SK-MEL-5 (cell line): ENCODE measurements around a stretch of chr6.

DNA sequence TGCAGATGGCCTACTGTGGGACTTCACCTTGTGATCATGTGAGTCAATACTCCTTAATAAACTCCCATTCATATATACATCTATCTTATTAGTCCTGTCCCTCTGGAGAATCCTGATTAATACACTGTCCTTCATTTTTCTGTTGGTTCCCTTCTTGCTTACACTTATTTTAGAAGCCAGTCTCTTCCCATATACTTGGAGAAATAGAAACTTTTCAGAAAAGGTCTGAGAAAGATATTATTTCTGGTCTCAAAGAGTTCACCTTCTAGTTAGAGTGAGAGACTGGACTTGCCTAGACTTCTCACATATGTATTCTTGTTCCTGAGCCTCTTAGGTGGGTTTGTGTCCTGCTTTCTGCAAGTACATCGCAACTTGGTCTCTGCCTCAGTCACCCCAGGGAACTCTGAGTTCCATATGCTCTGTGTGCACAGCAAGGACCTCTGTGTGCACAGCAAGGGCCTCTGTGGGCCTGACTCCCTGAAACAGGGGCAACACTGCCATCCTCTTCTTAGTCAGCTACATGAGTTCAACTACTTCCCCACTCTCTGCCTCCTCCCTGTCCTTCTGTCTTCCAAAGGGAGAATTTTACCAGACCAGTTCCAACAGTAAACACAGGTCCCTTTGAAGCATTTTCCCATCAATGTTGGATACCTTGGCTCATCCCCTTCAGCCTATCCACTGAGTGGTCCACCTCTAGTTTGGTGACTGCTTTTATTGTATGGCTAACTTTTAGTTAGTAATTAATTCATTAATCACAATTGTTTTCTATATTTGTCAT, 256.6 kb downstream of the ADGB start:
RAMPAGE:
- cytosol, long total RNA = no peak
- long total RNA = no peak
- nucleus, long total RNA = no peak

DNA sequence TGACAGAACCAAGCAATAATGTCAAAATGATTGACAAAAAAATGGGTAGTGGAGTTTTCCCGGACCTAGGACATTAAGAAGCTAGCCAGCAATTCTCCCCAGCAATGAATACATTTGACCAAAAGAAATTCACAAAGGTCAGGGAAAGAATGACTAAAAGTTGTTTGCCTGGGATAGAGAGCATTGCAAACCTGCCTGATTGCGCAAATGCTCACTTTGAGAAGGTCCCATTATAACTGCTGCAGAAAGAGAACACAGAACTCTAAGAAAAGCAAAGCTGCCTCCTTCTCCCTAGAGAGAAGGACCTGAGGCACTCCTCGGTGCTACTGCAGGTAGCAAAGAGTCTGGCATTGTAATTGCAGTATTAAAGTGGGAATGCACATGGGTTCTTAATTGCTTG, 288.9 kb downstream of the ADGB start:
RAMPAGE:
- cytosol, long total RNA = no peak
- long total RNA = no peak
- nucleus, long total RNA = no peak

DNA sequence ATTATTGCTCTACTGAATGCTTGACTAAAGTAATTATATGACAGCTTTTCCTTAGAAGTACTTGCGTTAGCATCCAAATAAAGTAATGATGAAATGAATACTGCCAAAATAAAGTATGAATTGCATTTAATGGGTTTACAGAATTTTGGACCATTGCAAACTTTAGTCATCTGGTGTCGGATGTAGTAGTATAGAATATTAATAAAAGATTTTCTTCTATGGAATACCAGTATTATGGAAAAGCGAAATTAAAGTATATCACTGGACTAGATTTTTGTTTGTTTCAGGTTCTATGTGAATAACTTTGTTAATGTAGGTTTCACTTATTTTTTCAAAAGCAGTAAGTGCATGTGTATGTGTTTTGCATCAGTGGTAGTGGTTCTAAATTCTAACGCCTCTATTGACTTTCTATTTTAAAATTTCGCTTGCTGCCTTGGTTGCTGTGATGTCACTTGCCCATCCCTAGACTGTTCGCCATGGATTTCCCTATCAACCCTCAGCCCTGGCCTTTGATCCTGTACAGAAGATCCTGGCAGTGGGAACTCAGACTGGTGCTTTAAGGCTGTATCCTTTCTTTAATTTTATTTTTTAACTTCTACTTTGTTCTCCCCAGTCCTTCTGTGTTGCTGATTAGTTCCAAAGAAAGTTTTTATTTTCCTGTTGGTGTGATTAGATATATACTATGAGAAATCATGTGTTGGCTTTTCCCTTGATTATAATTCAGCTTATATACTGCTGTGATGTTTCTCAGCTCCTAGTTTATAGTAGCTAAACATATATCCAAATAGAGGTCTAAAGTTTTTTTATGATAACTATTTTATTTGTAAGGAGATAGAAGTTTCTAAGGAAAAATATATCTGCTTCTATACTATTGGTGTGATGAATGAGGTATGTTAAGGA, 1.5 kb downstream of the STXBP5 start:
RAMPAGE:
- cytosol, long total RNA = no peak
- long total RNA = no peak
- nucleus, long total RNA = no peak

DNA sequence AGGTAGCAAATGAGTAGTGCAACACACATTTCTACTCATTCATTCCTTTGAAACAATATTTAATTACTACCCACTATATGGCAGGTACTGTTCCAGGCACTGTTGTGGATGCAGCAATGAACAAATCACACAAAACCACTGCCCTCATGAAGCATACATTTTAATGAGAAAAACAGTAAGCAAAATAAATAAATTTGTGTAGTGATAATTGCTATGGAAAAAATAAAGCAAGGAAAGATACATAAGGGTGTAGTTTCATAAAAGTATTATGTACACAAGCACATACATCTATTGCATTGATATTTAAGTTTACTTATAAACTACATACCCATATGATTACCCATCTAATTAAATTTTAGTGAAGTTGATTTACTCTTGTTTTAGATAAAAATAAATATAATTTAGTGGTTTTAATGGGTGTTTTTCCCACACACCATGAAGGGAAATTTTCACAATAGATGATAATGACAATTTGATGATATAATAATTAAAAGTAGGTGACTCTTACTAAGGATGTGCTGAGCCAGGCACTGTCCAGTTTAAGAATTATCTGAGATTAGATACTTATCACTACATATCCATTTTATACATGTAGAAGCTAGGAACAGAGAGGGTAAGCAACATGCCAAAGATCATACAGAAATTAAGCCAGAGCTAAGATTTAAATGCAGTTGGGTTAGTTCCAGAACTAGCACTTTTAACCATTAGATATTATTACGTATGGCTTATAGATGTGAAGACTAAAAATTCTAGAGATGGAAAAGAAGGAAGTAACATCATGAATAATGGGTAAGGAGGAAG, 104.4 kb downstream of the STXBP5 start:
RAMPAGE:
- cytosol, long total RNA = no peak
- long total RNA = no peak
- nucleus, long total RNA = no peak

DNA sequence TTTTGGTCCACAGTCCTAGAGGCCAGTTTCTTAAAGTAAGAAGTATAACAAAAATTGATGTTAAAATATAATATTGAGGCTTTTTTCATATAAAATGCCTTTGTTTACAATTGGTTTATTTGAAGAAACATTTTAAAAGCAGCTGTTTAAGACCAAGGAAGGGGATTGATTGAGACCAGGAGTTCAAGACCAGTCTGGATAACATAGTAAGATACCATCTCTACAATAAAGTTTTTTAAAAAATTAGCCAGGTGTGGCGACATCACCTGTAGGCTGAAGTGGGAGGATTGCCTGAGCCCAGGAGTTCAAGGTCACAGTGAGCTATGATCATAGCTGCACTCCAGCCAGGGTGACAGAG, 117.0 kb downstream of the STXBP5 start:
RAMPAGE:
- cytosol, long total RNA = no peak
- long total RNA = no peak
- nucleus, long total RNA = no peak

DNA sequence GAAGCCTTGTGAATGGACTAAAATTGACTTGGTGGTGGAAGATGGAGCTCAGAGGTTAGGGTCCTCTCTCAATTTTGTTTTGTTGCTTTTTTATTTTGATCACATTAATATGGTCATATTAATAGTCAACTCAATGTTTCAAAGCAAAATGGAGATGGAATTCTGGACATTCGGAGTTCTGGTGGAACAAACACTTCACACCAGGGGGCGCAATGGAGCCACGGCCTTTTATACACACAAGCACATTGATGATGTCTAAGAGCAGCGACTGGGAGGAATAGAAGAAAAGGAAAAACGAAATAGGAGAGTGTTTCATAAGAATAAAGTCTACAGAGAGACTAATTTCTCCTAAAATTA, 197.8 kb upstream of the SASH1 start:
RAMPAGE:
- cytosol, long total RNA = no peak
- long total RNA = no peak
- nucleus, long total RNA = no peak

DNA sequence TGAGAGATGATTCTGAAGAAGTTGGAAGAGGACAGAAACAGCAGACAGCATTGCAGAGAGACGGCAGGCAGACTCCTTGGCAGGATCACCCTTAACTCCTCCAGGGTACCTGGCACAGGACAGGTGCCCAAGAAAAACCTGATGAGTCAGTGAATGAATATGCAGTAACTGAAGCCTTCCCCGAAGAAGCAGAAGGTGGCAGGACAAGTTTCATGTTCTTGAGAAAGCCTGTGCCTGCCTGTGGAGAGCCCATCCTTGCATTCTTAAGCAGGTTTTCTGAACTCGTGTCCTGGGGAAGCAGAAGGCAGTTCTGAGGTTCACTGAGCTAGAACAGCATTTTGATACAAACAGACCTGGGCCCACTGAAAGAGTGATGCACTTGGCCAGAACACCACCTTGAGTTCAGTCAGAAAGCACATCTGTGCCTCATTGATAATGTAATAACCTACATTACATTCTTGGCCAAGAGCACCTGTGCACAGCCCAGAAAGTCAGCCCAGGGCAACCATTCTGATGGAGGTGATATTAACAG, 79.5 kb upstream of the SASH1 start:
RAMPAGE:
- cytosol, long total RNA = no peak
- long total RNA = no peak
- nucleus, long total RNA = no peak

RAMPAGE:
- cytosol, long total RNA = no peak
- long total RNA = no peak
- nucleus, long total RNA = no peak
Observed at GRCh38 chr6:148509392-148510497, 167.1 kb downstream of the SASH1 start.

GRCh38 chr6:148548266-148548827, 198.5 kb upstream of the UST start:
RAMPAGE:
- cytosol, long total RNA = no peak
- long total RNA = no peak
- nucleus, long total RNA = no peak

DNA sequence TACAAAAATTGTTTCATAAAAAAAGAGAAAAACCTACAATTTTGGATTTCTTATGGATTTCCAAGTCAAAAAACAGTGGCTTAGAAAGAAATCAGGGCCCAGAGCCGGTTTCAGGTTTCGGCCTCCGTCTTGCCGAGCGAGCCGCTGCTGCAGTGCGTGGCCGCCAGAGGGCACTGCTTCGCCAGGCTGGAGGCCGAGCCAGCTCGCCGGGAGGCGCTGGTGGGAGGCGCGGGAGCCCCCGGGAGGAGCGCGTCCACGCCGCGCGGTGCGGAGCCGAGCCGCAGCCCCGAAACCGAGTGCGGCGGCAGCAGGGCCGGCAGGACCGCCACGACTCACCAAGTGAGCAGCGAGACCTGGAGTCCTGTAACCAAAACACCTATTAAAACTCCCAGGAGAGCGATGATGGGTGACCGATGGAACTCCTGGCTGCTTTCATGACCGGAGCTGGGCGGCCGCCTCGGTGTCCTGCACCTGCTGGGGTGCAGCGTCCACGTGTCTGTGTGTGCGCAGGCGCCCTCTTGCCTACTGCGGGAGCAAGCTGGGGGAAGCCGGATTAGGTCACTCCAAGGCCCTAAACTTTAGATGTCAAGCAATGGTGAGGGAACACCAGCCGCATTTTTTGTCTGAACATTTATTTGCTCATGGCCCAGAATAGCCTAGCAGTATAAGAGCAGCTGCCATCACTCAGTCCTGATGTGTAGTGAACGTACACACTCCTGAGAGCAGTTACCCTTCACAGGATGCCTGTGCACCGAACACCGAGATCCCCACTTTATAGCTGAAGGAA, 186.9 kb upstream of the UST start:
RAMPAGE:
- cytosol, long total RNA = no peak
- long total RNA = no peak
- nucleus, long total RNA = no peak

DNA sequence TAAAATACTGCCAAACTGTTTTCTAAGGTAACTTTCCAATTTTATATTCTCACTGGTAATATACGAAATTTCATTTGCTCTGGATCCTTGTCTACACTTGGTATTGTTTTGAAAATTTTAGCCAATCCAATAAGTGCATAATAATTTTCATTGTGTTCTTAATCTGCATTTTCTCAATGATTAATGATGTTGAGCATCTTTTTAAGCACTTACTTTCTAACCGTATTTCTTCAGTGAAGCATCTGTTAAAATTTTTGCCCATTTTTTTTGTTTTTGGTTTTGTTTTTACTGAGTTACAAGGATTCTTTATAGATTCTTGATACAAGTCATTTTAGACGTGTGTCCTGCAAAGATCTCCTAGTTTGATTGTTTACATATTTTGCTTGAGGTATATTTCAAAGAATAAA, 142.8 kb upstream of the UST start:
RAMPAGE:
- cytosol, long total RNA = no peak
- long total RNA = no peak
- nucleus, long total RNA = no peak

GRCh38 chr6:148760724-148762036, 14.3 kb downstream of the UST start:
RAMPAGE:
- cytosol, long total RNA = no peak
- long total RNA = no peak
- nucleus, long total RNA = no peak

GRCh38 chr6:148769882-148770445, 23.1 kb downstream of the UST start:
RAMPAGE:
- cytosol, long total RNA = no peak
- long total RNA = no peak
- nucleus, long total RNA = no peak

DNA sequence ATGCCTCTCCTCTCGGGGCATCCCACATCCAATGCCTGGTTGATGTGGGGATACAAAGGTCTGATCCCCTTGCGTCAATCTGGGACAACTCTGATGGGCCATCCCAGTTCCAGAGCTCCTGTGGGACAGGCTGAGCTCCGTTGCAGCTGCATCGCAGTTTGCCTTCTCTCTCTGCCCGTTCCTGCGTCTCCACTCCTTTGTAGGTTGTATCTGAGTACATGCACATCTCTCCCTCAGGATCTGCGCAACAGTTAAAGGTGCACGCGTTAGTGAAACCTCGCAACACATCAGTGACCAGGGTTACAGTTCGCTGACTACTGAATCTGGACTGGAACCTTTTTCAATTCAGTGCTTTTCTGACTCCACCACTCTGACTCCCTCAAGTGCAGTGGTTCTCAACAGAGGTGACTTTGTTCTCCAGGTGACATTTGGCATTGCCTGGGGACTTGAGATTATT, 43.9 kb downstream of the UST start:
RAMPAGE:
- cytosol, long total RNA = no peak
- long total RNA = no peak
- nucleus, long total RNA = no peak

DNA sequence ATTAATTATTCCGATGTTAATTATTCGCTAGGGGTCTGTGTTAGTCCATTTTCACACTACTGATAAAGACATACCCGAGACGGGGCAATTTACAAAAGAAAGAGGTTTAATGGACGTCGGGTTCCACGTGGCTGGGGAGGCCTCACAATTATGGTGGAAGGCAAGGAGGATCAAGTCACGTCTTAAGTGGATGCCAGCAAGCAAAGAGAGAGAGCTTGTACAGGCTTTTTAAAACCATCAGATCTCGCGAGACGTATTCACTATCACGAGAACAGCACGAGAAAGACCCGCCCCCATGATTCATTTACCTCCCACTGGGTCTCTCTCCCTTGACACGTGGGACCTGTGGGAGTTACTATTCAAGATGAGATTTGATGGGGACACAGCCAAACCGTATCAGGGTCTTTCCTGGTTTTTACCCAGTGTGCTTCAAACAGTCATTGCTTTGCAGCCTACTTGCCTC, 108.0 kb downstream of the UST start:
RAMPAGE:
- cytosol, long total RNA = no peak
- long total RNA = no peak
- nucleus, long total RNA = no peak

DNA sequence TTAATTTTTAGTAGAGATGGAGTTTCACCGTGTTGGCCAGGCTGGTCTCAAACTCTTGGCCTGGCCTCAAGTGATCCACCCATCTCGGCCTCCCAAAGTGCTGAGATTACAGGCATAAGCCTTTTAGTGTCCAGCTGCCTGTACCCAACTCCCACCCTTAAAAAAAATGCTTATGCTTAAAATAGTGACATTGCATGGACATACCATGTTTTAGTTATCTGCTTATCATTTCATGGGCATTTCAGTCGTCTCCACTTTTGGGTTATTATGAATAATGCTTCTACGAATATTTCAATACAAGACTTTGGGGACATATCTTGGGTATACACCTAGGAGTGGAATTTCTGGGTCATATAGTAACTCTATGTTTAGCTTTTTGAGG, 176.1 kb downstream of the UST start:
RAMPAGE:
- cytosol, long total RNA = no peak
- long total RNA = no peak
- nucleus, long total RNA = no peak

DNA sequence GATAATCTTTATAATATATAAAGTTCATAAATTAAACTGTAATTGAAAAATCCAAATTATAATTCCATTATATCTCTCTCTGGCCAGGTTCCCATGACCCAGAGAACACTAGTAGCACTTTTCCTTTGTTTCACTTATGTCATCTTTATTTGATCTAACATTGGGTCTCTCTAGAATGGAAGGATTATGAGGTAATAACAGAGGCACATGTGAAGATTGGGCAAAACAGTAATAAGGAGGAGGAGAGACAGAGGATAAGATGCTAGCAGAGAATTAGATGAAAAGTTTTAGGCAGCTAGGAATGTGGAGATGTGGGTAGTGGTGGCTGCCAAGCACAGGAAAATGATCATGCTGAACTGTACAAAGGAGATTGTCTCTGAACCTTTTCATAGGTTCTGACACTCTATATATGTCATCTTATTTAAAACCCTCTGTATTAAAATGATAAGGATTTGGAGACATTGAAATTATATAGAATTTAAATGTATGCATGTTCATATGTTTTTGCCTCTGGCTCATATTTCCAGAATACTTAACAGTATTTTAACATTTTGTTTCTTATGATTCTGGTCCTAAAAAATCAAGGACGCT, 3.4 kb downstream of the TAB2 start:
RAMPAGE:
- cytosol, long total RNA = no peak
- long total RNA = no peak
- nucleus, long total RNA = no peak

RAMPAGE:
- cytosol, long total RNA = no peak
- long total RNA = no peak
- nucleus, long total RNA = no peak
Observed at GRCh38 chr6:149337583-149338713, 20.4 kb downstream of the TAB2 start.

RAMPAGE:
- cytosol, long total RNA = no peak
- long total RNA = no peak
- nucleus, long total RNA = no peak
Observed at GRCh38 chr6:149371372-149371630, 28.8 kb upstream of the SUMO4 start.

DNA sequence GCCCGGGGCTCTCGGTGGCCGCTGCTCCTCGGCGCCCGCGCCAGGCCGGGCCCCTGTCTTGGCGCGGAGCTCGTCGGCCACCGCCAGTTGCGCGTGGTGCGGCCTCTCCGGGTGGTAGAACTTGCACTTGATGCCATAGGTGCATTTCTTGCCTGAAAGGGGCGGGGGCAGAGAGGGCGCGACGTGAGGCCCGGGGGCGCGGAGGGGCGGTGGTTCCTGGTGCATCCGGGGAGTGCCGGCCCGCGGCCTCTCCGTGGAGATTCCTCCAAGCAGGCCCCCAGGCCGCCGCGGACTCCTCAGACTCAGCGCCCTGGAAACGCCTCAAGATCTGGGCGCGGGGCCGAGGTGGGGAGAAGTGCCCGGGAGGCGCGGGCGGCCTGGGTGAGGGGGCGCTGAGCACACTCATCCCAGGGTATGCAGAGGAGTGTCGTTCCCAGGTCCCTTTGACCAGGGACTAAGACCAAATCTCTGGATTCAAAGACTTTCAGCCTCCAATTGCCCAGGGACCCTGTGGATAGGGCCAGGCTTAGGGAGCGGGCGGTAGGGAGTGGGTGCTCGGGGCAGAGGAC, 33.4 kb downstream of the ZC3H12D start:
RAMPAGE:
- cytosol, long total RNA = no peak
- long total RNA = no peak
- nucleus, long total RNA = no peak